Ovary (tissue), 7 donors: ENCODE measurements around a stretch of chr15.

GRCh38 chr15:96361304-96362054, 31.0 kb downstream of the NR2F2 start:
- PRO-cap, 7 experiments, result no peak in any of the 7 experiments
- RAMPAGE, long total RNA, 2 experiments, result no peak in any of the 2 experiments

- PRO-cap, 7 experiments, result no peak in any of the 7 experiments
- RAMPAGE, long total RNA, 2 experiments, result no peak in any of the 2 experiments
Observed at GRCh38 chr15:97890400-97890637, 70.2 kb upstream of the ARRDC4 start.

DNA sequence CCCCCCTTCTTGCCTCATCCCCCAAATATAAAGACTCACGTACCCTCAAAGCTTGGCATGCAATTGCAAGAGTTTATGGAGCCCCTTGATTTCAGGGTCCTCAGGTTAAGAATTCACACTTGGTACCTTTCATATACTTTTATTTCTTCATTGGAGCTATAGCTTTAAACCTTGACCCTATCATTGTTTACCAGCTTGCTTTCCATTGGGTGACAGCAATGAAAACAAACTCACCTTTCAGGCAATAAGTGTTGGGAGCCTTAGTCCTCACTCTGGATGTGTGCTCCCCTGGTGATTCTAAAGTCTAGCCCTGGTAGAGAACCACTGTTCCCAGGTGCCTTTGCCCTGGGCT, 13.1 kb upstream of the ARRDC4 start:
- PRO-cap, 7 experiments, result no peak in any of the 7 experiments
- RAMPAGE, long total RNA, 2 experiments, result no peak in any of the 2 experiments

- PRO-cap, 7 experiments, result no peak in any of the 7 experiments
- RAMPAGE, long total RNA, 2 experiments, result no peak in any of the 2 experiments
Observed at GRCh38 chr15:97970994-97971696, 10.6 kb downstream of the ARRDC4 start.

DNA sequence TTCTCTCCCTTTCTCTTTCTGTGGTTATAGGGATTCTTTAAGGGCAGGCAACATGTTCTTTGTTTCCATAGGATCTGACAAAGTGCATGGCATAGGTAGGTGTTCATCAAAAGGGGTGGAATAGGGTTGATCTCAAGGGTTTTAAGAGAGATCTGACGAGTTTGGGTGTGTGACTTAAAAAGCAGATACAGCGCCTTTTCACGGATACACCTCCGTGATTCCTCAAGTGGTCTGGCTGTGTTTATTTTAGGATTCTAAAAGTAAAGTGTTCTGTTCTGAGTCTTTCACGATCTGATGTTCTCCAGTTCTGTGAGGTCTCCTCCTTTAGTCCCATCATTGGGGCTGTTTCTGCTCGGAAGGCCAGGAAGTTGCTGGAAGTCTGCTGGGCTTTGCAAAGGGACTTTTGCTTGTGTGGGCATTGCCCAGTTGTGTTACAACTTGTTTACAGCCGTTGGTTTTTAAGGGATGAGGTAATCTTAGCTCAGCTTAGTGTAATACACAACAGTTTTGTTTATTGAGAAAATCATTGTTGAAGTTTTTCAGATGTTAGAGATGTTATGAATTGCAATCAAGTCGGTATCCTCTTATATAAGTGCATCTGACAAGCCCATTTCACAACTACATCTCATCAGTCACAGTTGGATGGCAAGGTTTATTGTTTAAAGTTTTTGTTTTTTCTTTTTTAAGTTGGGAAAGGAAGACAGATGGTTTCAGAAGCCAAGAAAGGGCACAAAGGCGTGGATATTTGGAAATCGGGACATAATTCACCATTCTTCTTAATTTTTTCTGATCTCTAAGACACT, 34.9 kb downstream of the IGF1R start:
- PRO-cap, 7 experiments, result no peak in any of the 7 experiments
- RAMPAGE, long total RNA, 2 experiments, result no peak in any of the 2 experiments

GRCh38 chr15:98720110-98720617, 71.8 kb downstream of the IGF1R start:
- PRO-cap, 7 experiments, result no peak in any of the 7 experiments
- RAMPAGE, long total RNA, 2 experiments, result no peak in any of the 2 experiments

DNA sequence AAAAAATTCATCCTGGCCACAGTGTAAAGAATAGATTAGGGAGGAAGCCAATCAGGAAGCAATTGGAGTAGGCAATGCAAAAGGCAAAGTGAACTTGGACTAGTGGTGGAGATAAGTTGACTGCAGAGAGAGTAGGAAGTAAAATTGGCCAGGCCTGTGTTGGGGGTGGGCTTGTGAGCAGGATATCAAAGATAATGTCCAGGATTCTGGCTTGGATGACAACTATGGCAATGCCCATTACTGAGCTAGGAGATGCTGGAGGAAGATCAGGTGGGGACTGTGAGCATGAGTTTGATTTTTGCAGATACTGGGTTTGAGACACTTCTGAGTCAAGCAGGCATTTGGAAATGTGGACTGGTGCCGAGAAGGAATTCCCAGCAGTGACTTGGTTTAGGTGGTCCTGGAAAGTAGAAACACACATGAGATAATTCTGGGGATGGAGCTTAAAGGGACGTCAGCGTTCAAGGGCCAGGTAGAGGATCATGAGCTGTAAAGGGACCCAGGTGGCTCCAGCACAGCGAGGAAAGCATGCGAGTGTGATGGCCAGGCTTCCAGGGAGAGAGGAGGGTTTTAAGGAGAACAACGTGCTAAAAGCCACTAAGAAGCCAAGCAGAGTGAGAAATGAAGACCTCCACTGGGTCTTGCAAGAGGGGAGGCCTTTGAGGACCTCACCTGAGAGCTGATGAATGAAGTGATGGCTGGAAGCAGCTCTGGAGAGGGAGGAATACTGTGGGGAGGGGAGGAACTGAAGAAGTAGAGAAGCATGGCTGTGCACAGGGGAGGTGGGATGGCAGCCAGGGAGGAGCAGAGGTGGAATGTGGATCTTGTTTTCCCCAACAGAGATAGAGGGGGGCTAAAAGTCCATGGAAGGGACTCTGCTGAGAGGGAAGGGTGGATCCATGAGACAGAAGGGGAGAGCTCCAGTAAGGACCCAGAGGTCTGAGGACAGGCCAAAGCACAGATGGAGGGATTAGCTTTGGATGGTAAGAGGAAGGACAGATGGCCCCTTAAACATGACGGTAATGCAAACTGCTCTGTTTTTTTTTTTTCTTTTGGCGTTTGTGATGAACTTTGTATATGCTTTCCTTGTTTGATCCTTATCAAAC, 95.7 kb downstream of the IGF1R start:
- PRO-cap, 7 experiments, result no peak in any of the 7 experiments
- RAMPAGE, long total RNA, 2 experiments, result no peak in any of the 2 experiments

DNA sequence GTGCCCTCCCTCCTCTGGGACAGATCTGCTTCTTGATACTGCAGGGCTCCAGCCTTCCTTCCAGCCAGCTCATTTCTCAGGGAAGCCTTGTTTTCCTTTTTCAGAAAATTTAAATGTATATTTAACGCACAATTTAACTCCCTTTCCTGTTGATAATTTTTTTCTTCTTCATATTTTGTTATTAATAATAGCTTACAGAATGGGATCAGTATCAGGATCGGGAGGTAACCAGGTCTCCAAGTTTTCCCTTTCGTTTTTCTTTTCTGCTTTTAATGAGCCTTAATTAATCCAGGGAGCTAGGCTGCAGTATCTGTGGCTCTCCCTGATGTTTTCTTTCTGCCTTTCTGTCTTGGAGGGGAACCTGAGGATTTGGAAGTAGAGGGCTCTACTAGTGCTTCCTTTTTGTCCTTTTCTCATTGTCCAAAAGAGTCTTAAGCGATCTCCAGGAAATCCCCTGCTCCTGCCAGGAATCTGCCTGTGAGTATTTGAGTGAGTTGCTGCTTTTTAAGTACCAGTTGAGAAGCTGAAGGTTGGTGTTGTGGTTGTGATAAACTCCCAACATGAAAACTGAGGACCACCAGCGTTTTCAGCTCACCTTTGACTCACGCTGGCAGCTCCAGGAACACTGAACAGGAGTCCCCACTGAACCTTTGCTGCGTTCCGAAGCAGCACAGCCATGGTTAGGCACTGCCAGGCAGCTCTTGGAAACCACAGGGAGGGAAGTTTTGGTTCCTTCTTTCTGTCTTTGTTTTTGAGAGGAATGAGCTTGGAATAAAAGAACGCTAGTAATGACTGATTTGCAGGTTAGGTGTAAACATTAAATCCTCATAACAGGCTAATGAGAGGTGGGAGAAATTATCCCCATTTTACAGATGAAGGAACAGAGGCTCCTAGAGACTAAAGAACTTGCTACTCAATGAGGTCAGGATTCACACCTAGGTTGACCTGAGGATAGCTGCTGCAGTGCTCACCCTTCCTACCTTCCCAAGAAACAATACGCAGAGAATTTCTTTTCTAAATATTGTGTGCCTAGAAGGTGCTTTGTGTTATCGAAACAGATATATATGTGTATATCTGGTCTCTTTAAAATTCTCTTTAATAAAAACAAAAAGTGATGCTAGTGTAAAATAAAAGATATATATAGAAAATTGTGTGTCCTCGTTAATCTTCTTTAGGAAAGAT, 106.0 kb downstream of the IGF1R start:
- PRO-cap, 7 experiments, result no peak in any of the 7 experiments
- RAMPAGE, long total RNA, 2 experiments, result no peak in any of the 2 experiments

GRCh38 chr15:98769750-98770343, 121.5 kb downstream of the IGF1R start:
- PRO-cap, 7 experiments, result no peak in any of the 7 experiments
- RAMPAGE, long total RNA, 2 experiments, result no peak in any of the 2 experiments

- PRO-cap, 7 experiments, result no peak in any of the 7 experiments
- RAMPAGE, long total RNA, 2 experiments, result no peak in any of the 2 experiments
Observed at GRCh38 chr15:98779534-98780129, 131.3 kb downstream of the IGF1R start.

DNA sequence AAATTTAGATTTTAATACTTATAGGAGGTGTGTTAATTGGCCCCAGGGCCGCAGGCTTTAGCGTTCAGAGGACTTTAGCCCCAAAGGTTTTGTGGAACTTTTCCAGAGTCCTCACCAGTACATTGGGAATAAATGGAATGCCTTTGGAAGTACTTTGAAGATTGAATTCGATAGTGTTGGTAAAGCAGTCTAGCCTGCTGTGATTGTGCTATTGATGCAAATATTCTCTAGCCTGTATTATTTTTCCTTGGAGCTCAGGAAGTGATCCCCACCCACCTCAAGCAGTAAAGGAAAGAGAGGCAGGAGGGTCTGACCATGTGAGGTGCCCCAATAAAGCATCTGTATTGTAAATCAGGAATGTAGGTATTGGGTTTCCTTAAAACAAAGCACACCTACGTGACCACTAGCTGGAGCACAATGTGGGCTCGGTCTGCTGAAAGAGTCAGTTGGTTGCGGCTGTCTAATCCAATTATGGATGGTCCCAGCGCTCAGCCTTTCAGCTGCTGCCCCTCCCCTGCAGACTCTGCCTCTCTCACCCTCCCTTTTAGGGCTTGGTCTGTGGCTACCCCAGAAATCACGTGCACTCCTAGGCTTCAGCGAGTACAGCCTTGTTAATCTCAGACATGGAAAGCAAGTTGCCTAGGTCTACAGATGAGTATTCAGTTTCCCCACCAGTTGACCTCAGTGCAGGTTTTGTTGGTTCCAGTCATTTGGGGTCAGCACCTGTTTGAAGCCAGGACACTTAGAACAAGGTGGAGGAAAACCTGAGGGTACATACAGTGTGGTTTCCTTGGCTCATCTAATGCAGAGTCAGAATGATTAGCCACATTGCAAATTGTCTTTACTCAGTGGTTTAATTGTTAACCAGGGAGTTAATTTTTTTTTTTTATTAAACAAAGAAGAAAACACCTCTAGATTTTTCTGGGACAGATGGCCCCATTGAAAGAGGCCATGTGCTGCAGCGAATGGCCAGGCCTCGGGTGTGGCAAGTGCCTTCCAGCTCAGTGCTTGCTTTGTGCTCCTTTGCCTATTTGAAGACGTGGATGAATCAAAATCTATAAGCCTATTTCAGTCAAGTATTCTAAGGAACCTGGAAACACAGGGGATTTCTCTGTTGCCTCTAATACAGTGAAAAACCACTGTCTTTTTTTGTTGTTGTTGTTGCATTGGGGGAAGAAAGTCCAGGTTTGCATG, 137.6 kb downstream of the IGF1R start:
- PRO-cap, 7 experiments, result no peak in any of the 7 experiments
- RAMPAGE, long total RNA, 2 experiments, result no peak in any of the 2 experiments

DNA sequence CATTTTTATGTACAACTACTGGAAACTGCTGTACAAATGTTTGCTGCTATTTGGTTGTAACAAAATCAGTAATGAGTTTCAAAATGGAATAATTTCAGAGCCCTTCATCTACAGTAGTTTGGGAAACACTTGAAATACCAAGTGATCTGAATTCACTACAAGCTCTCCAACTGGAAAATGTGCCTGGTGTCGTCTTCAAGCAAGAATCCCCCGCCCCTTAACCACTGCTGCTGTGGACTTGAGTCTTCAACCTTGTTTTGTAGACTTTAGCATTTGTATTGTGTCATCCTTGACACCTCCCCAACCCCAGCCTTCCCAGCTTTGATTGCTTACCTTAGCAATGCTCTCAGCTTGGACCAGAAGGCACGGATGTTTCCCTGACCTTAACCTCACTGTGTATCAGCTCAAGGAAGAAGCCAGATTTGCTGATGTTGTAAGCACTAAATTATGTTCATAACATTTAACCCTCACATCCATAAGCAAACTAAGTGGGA, 146.3 kb downstream of the IGF1R start:
- PRO-cap, 7 experiments, result peak in 2 of 7 experiments; most common minus-strand start position 219 of the sequence (in 2)
- RAMPAGE, long total RNA, 2 experiments, result no peak in any of the 2 experiments

DNA sequence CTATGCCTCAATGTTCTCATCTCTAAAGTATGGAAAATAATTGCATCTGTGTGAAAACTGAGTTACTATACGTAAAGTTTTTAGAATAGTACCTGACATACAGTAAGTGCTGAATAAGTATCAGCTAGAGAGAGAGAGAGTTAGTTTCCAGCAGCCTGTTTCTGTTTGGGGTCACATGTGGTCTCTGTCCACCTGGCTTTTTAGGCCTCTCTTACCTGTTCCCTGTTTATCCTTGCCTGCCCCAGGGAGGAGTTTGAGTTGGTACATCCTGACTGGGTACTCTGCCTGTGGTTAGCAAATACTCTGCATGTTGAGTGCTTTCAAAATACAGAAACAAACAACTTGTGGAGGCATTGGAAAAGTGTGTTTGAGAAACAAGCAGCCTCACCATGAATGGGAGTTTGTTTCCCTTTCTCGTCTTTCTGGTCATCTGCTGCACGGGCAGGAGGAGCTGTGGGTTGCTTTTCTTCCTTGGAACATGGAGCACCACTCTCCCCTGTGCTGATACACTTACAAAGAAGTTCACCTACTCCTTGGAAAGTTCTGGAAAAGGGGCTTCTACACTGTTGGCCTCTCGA, 166.2 kb downstream of the PGPEP1L start:
- PRO-cap, 7 experiments, result no peak in any of the 7 experiments
- RAMPAGE, long total RNA, 2 experiments, result no peak in any of the 2 experiments

DNA sequence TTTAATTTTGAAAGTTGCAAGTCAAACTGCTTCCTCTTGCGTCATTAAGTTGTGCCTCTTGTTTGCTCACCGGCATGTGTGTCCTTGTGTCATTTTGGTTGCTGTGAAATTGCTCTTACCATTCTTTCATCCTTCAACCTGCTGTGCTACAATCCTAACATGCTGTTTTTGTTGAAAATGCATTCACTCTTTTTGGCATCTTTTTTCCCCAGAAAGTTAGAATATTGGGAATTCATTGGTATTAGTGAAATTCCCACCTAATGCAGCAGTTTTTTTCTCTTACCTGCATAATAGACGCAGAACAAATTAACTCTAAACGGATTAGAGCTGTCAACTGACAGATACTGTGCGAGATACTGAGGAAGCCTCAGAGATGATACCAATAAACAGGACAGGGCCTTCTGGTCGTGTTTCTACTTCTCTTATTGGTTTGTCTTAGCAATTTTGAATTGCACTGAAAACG, 164.5 kb downstream of the PGPEP1L start:
- PRO-cap, 7 experiments, result no peak in any of the 7 experiments
- RAMPAGE, long total RNA, 2 experiments, result no peak in any of the 2 experiments

DNA sequence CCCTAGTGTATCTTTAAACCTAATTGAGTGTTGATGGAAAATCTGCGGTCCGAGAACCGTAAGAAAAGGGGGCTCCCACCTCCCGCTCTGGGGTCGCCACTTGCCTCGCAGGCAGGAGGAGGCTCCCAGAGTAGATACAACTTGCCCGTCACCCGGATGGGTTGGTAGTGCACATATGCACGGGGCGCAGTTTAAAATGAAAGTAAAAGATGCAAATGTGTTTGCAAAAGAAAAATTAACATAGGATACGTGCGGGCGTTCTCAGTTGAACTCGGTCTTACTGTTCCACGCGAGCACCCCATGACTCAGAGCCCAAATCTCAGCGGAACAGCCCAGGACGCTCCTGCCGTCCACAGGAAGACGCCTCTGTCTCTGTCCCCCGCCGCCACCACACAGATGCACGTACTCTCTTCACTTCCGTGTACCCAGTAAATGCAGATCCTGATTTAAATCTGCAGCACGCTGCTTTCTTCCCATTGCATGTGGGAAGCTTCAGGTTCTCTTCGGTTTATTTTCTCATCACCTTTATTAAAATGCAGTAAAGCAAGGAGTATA, 141.7 kb downstream of the PGPEP1L start:
- PRO-cap, 7 experiments, result peak in 5 of 7 experiments; most common plus-strand start position 308 of the sequence (in 5); most common minus-strand start position 163 of the sequence (in 1)
- RAMPAGE, long total RNA, 2 experiments, result no peak in any of the 2 experiments

DNA sequence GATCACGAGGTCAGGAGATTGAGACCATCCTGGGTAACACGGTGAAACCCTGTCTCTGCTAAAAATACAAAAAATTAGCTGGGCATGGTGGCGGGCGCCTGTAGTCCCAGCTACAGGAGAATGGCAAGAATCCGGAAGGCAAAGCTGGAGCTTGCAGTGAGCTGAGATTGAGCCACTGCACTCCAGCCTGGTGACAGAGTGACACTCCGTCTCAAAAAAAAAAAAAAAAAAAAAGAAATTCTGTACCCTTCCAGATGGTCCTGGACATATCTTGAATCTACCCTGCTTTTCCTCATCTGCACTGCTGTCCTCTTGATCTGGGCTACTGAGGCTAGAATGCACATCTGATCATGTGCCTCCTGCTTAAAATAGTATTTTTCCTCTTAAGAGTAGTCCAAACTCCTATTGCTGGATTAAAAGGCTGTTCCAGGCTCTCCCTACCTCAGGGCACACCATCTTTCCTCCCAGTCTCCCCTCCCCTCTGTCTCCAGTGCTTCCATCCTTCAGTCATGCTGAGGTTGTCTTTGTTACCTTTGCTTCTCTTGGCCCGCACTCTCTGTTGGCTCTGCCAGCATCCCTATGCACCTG, 123.0 kb downstream of the PGPEP1L start:
- PRO-cap, 7 experiments, result no peak in any of the 7 experiments
- RAMPAGE, long total RNA, 2 experiments, result no peak in any of the 2 experiments

- PRO-cap, 7 experiments, result peak in 3 of 7 experiments; most common plus-strand start chr15:99076632 (in 3); most common minus-strand start chr15:99076850 (in 1)
- RAMPAGE, long total RNA, 2 experiments, result no peak in any of the 2 experiments
Observed at GRCh38 chr15:99076453-99077139, 28.3 kb upstream of the SYNM start.

- PRO-cap, 7 experiments, result no peak in any of the 7 experiments
- RAMPAGE, long total RNA, 2 experiments, result no peak in any of the 2 experiments
Observed at GRCh38 chr15:99180189-99180592, 69.2 kb downstream of the TTC23 start.

DNA sequence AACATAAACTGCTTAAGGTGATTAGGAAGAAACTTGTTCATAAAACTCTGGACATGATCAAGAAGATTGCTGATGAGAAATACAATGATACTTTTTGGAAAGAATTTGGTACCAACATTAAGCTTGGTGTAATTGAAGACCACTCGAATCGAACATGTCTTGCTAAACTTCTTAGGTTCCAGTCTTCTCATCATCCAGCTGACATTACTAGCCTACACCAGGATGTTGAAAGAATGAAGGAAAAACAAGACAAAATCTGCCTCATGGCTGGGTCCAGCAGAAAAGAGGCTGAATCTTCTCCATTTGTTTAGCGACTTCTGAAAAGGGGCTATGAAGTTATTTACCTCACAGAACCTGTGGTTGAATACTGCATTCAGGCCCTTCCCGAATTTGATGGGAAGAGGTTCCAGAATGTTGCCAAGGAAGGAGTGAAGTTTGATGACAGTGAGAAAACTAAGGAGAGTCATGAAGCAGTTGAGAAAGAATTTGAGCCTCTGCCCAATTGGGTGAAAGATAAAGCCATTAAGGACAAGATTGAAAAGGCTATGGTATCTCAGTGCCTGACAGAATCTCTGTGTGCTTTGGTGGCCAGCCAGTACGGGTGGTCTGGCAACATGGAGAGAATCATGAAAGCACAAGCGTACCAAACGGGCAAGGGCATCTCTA, 7.8 kb downstream of the LRRC28 start:
- PRO-cap, 7 experiments, result no peak in any of the 7 experiments
- RAMPAGE, long total RNA, 2 experiments, result no peak in any of the 2 experiments

DNA sequence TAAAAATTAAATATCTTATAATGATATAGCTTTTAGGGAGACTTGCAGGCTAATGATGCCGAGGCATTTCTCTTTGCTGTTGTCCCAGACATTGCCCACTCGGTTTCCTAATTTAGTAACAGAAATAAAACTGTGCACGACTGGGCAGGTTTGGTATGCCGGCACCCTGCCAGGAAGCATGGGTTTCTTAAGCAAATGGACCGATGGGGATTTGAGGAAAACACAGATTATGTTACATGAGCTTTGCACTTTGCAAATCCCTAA, 54.8 kb downstream of the LRRC28 start:
- PRO-cap, 7 experiments, result peak in 1 of 7 experiments; most common minus-strand start position 109 of the sequence (in 1)
- RAMPAGE, long total RNA, 2 experiments, result no peak in any of the 2 experiments